AG09319 (cell line): Measurements from ENCODE around the genes APOE and NOVA2.

- RRBS = no CpG with 5 or more reads among the region's 22 CpGs
Measured at GRCh38 chr19:44904170-44905172, 1.1 kb upstream of the APOE start.

- RRBS = no CpG with 5 or more reads among the region's 18 CpGs
Measured at GRCh38 chr19:44905225-44905932, at the start of gene APOE. TSS of gene APOE (plus strand) at chr19:44905796.

GRCh38 chr19:45244322-45244912 is 790 bp downstream of the EXOC3L2 start:
- RRBS = no CpG with 5 or more reads among the region's 15 CpGs

DNA sequence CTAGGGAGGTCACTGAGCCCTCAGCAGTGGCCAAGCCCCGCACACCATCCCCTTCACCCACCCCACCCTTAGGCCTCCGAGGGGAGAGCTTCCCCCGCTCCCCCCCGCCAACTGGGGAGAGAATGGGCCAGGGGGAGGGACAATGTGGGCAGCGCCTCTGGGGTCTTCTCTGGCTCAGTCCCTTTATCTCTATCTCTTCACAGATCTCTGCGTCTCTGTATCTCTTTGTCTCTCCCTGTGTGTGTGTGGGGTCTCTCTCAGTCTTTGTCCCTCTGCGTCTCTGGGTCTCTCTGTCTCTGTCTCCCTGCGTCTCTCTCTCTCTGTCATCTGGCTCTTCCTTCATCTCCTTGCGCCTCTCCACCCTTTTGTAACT is 472 bp upstream of the MARK4 start:
- RRBS = no CpG with 5 or more reads among the region's 9 CpGs

DNA sequence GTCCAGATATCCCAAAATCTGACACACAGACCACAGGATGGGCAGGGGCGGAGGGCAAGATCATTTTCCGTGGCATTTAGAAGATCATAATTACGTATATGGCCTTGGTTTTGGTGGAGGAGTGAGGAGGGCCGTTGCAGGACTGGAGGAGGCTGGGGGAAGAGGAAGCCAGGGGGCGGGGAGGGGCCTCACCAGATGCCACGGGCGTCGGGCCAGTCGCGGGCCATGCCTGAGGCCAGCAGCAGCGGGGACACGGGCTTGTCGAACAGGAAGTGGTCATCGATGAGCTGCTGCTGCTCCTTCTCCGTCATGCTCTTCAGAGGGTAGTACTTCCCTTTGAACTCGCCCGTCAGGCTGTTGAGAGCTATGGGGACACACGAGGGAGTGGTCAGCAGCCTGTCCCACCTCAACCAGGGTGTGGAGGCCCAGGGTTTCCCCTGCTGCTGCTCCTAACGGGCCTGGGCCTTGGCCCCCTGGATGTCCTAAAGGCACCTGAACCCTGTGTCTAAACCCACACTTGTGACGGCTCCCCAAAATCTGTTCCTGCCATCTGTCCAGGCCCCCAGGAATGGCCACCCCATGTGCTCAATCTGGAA is 11.0 kb downstream of the CKM start:
- RRBS = no CpG with 5 or more reads among the region's 20 CpGs

DNA sequence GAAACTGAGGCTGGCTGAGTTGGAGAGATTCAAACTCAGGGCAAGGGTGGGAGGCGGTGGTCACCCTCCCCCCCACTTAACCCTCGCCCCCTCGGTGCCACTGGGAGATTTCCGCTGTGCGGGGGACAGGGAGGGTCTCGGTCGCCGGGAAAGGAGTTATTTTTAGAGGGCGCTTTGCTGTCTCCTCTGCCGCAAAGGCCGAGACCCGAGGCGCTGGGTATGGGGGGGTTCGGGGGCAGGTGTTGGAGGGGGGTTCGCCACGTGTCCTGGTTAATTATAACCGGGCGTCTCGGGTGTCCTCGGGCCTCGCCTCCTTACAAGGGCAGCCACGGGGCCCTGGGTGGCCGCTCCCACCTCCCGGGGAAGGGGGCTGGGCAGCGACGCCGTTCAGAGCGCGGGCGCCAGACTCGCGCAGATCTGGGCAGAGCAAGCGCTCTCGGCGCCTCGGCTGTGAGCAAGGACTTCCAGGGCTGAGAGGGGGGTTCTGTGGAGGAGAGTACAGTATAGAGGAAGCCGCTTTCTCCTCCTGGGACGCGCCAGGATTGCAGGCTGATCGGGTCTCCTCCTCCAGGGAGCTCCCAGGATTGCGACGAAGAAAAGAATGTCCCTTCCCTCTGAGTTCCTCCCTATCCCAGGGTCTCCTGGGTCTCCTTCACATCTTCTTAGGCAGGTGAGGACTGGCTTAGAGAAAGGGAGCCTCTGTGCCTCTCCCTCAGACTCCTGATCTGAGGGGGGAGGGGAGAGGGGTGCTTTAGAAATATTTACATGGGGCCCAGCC is 974 bp upstream of the CKM start:
- RRBS = 2% methylated on average over 8 of the region's 42 CpGs

DNA sequence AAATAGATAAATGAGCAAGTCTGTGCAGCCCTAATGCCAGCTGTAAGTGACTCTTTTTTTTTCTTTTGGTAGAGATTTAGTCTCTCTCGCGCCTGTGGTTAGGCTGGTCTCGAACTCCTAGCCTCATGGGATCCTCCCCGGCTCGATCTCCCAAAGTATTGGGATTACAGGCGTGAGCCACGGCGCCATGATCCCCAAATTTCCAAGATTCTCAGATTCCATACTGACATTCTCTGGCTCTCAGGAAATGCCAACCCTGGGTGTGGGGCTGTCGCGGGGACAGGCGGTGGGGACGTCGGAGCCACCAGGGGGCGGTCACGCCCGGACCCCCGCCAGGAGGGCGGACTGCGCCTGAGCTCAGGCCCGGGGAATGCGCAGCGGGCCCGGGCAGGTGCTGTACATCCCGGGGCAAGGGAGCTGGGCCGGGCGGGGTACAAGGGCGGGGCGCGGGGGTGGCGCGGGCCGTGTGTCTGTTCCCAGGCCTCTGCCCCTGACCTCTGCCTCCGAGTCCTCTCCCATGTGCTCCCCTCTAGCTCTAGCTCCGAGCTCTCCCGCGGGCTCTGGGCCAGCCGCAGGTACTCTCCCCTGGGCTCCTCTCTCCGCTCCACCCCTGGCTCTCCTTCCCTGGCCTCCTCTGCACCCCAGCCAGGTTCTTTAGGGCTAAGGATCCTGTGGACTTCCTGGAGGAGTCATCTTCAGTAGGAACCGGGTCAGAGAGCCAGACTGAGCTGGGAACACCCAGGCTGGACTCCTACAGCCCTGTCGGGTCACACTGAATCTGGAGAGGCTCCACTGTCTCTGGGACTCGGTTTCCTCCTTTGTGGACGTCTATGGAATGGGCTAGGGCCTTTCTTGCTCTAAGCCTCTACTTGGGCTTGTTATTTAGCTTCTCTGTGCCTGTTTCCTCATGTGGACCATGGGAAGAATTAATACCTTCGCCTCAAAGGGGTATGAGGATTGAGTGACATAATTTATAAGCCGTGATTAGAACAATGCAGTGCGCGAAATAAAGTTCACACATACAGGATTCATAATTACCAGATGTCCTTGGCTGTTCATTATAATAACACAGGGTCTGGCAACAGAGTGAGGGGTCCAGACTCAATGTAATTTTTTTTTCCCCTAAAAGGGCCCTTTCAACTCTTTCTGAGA is 2.3 kb downstream of the PPP1R13L start:
- RRBS = 11% methylated on average over 5 of the region's 46 CpGs

- RRBS = no CpG with 5 or more reads among the region's 16 CpGs
Measured at GRCh38 chr19:45473555-45474240, 5.9 kb downstream of the FOSB start.

GRCh38 chr19:45527701-45528679 is 20.7 kb downstream of the VASP start:
- RRBS = 59% methylated on average over 2 of the region's 32 CpGs

DNA sequence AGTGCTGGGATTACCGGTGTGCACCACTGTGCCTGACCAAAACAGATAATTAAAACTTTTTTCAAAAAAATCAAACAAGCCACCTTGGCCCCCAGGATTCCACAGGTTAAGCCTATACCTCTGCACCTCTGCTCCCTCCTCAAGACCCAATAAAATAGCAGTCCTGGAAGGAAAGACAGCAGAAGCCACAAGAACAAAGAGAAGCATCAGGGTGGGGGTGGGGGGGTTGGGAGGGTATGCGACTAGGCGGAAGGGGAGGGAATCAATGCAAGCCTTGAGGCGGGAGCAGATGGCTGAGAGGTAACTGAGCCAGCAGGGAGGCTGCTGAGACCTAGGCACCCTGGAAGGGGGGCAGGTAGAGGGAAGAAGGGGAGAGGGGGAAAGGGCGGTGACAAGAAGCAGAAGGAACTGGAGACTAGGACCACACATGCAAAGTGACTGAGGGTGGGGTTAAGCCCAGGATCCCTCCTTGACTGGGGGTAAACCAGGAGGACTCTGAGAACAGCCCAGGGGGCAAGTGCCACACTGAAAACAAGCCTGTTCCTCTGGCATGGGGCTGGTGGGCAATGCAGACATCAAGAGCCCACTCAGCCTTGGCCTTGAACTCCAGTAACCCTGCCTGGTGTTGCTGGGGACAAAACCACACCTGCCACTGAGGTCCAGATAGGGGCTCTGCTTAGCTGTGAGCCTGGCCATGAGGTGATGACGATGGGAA is 20.5 kb downstream of the OPA3 start:
- RRBS = no CpG with 5 or more reads among the region's 6 CpGs

GRCh38 chr19:45571444-45571801 is 13.2 kb downstream of the OPA3 start:
- RRBS = no CpG with 5 or more reads among the region's 5 CpGs

- RRBS = 5% methylated on average over 7 of the region's 50 CpGs
Measured at GRCh38 chr19:45670462-45671474, 2.7 kb downstream of the GIPR start.

GRCh38 chr19:45781444-45782151 is 692 bp downstream of the DMPK start:
- RRBS = no CpG with 5 or more reads among the region's 15 CpGs

- RRBS = no CpG with 5 or more reads among the region's 9 CpGs
Measured at GRCh38 chr19:45789051-45789537, 3.6 kb downstream of the DMWD start.

DNA sequence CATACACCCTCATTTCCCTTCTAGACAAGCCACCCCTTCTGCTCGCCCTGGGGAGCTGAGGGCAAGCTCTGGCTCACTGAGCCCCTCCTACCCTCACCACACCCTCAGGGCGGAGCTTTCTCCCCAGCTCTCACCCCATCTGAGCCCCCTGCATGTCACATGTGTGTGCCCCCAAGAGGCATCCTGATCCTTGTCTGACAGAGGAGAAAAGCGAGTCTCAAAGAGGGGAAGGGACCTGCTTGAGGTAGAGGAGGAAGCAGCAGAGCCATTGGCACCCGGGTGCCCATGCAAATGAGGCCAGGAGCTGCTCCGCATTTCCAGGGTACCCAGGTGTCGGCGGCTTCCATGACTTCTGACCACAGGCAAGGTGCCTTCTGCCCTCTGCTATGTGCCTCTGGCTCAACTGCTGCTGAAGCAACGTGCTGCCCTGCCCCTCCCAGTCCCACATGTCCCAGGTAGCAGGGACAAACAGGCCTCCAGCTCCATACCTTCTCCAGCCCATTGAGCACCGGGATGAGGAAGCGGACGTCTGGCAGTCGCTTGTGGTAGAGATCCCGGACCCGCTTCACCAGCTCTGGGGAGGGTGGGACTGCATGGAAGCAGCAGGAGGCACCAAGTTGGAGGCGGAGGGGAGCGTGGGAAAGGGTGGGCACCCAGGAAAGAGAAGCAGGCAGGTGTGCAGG is 7.9 kb upstream of the RSPH6A start:
- RRBS = no CpG with 5 or more reads among the region's 16 CpGs

- RRBS = no CpG with 5 or more reads among the region's 11 CpGs
Measured at GRCh38 chr19:45831262-45831598, 16.1 kb upstream of the RSPH6A start.

- RRBS = no CpG with 5 or more reads among the region's 15 CpGs
Measured at GRCh38 chr19:45838272-45838888, 23.3 kb upstream of the RSPH6A start.

- RRBS = 8% methylated on average over 17 of the region's 49 CpGs
Measured at GRCh38 chr19:45876077-45877226, 9.5 kb downstream of the IRF2BP1 start.

DNA sequence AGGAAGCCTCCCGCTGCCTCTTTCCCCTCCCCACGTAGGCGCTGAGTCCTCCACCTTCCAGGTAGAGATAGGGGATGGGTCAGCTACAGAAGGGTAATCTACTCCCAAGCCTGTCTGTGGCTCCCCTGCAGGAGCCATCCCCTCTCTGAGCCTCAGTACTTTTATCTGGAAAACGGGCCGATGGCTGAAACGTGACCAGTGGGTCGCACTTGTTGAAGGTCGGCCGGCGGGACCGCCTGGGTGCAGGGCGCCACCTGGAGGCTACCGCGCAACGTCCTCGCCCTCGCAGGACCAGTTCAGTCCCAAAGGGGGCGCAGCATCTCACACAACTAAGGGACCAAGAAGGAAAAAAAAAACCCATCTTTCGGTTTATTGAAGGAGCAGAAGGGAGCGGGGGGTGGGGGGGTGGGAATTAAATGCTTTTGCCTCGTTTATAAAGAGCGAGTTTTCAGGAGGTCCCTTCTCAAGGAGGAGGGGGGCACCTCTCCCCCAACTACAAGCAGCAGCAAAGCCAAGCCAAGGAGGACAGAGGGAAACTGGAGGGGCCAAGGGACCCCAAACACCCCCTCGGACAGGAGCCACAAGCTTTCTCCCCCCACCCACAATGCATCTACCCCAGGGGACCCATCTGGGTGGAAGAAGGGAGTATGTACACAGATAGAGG is 2.5 kb downstream of the IRF2BP1 start:
- RRBS = no CpG with 5 or more reads among the region's 23 CpGs

- RRBS = 4% methylated on average over 39 of the region's 102 CpGs
Measured at GRCh38 chr19:45973268-45974448, at the start of gene NOVA2. TSS of gene NOVA2 (minus strand) at chr19:45973865.